Peripheral blood mononuclear cell (primary cell): ENCODE data around the gene CEP192.

- PRO-cap, 8 experiments: no peak in any of the 8 experiments
Measured at GRCh38 chr18:10351366-10351957, 103.0 kb upstream of the APCDD1 start.

DNA sequence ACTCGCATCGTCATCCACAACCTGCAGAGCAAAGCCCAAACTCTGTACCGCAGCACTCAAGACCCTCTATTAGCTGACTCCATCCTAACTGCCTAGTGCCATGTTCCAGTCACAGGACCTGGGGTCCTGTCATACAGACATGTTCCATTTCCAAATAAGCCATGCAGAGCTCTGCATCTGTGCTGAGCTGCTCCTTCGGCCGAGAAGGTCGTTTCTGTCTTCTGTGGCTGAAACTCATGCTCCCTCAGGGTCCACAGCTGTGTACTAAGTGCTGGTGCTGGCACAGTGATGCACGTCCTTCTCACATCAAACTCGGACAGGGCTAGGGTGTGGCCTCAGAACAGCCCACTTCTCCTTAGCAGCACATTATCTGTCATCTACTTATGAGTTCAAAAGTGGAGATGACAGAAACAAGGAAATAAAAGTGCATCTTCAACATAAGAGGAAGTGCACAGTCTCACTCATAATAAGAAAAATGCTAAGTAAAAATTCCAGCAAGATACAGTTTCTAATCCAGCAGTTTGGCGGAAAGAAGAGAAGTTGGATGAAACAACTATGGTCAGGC lies 53.9 kb upstream of the APCDD1 start:
- PRO-cap, 8 experiments: peak in 3 of 8 experiments; most common plus-strand start position 506 of the sequence (in 1); most common minus-strand start position 207 of the sequence (in 1)

DNA sequence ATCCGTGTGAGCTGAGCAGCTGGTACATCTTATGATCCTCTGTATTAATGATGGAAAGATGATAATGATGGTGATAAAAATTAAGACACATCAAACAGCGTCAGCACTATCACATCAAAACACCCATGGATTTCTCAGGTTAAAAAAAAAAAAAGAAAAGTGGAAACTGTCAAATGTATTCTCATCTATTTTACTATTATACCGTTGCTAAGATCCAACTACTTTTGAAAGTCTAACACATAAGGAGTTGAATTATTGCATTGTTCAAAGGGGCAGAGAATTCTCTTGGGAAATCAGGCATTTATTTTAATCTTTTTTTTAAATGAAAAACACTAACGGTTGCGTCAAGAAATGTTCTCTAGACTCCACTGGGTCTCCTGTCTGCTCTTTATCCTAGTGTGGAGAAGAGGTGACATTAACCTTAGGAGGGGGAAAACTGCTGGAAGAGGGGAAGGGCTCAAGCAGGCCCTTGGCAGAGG lies 1.3 kb upstream of the APCDD1 start:
- PRO-cap, 8 experiments: no peak in any of the 8 experiments

DNA sequence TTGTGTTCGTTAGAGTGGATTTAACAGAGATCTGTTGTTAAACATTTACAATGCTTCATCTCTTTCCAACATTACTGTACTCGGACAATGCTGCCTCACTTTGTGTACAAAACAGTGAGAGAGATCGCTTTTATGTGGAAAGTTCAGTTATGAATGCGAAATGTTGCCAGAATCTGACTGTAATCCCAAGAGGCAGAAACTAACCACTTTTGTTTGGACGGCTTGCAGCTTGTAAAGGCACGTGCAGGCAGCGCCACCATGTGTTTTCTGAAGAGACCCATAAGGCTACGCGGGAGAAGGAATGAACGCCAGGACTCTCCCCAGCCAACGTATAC lies 5.8 kb upstream of the NAPG start:
- PRO-cap, 8 experiments: no peak in any of the 8 experiments

DNA sequence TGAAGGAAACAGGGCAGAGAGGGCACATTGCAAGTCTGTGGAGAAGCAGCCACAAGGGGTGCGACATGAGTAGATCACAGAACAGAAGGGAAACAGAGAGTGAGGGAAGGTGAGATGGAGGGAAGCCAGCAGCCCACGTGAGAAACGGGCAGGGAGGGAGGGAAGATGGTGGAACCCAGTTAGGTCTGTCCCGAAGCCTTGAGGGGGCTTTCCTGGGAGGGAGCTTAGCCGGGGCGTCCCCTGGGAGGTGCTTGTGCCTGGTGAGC lies 34.3 kb downstream of the NAPG start:
- PRO-cap, 8 experiments: peak in 3 of 8 experiments; most common plus-strand start position 100 of the sequence (in 2)

GRCh38 chr18:10577808-10578568 lies 52.2 kb downstream of the NAPG start:
- PRO-cap, 8 experiments: no peak in any of the 8 experiments

GRCh38 chr18:10660327-10660879 lies 134.6 kb downstream of the NAPG start:
- PRO-cap, 8 experiments: no peak in any of the 8 experiments

DNA sequence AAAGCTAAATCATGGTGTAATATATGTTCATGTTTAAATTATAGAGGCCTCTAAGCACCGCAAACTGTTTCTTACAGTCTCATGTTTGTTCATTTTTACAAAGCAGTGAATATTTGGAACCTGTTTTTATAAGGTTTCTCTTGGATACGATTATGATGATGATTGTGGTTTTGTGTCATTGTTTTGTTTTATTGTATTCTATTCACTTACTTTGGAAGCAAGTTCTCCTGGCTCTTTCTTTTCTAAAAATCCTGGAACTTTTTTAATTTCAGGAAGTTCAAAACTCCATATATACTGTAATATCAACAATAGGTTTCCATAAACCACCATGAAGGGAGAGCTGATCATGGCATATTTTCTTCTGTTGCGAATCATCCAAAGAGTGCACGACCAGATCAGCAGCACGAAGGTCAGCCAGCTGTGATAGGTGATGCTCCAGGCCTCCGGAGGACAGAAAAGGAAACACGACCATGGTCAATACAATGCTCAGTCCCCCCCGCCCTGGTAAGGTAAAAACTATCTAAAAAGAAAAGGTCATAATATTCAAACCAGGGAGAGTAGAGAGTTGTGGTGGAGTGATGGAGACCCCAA lies 268.8 kb downstream of the NAPG start:
- PRO-cap, 8 experiments: no peak in any of the 8 experiments

- PRO-cap, 8 experiments: no peak in any of the 8 experiments
Measured at GRCh38 chr18:11976684-11977166, 4.6 kb upstream of the IMPA2 start.

- PRO-cap, 8 experiments: no peak in any of the 8 experiments
Measured at GRCh38 chr18:12011539-12012597, 30.6 kb downstream of the IMPA2 start.

DNA sequence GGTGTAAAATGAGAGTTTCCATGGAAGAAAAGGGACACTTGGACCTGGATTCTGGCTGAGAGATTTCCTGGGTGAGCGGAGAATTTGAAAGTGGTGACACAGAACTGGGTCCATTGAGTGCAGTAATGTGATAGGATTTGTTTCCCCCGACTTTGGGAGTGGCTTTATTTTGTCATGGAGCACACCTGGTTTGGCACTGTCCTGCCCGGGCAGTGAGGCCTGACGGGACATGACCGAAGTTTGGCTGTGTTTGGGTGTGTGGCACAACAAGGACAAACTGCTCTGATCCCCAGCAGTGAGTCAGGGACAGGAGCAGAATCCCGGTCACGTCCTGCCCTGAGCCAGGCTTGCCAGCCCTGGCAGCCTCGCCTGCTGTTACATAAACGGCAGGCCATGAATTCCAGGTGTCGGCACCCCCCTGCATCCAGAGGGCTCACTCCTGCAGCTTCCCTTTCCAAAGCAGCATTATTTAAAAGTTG lies 45.7 kb downstream of the IMPA2 start:
- PRO-cap, 8 experiments: no peak in any of the 8 experiments

- PRO-cap, 8 experiments: no peak in any of the 8 experiments
Measured at GRCh38 chr18:12306218-12306740, 1.8 kb upstream of the TUBB6 start.

DNA sequence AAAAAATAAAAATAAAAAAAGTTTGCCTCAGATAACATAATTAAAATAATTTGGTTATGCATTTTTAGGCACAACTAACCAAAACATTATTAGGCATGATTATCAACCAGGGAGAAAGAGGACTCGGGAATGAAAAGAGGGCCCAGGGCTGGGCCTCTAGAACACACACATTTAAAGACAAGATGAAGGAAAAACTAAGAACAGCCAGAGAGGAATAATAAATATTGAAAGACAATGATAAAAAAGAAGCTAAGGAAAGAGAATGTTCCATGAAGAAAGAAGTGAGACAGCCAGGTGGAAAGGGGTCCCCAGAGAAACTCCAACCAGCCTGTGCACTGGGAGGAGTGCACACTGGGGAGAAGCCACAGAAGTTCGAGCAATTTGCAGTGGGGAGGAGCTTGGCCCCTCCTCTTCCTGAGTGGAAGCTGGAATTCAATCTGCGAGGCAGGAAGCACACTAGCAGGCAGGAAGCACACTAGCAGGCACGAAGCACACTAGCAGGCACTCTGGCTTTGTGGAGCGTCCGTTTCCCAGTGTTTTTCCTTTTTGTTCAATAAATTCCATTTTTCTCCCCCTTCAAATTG lies 21.1 kb upstream of the SPIRE1 start:
- PRO-cap, 8 experiments: no peak in any of the 8 experiments

GRCh38 chr18:12921285-12921655 lies 26.5 kb upstream of the SEH1L start:
- PRO-cap, 8 experiments: peak in 5 of 8 experiments; most common plus-strand start chr18:12921580 (in 5); most common minus-strand start chr18:12921499 (in 5)

- PRO-cap, 8 experiments: no peak in any of the 8 experiments
Measured at GRCh38 chr18:12985271-12985757, 5.8 kb upstream of the CEP192 start.

DNA sequence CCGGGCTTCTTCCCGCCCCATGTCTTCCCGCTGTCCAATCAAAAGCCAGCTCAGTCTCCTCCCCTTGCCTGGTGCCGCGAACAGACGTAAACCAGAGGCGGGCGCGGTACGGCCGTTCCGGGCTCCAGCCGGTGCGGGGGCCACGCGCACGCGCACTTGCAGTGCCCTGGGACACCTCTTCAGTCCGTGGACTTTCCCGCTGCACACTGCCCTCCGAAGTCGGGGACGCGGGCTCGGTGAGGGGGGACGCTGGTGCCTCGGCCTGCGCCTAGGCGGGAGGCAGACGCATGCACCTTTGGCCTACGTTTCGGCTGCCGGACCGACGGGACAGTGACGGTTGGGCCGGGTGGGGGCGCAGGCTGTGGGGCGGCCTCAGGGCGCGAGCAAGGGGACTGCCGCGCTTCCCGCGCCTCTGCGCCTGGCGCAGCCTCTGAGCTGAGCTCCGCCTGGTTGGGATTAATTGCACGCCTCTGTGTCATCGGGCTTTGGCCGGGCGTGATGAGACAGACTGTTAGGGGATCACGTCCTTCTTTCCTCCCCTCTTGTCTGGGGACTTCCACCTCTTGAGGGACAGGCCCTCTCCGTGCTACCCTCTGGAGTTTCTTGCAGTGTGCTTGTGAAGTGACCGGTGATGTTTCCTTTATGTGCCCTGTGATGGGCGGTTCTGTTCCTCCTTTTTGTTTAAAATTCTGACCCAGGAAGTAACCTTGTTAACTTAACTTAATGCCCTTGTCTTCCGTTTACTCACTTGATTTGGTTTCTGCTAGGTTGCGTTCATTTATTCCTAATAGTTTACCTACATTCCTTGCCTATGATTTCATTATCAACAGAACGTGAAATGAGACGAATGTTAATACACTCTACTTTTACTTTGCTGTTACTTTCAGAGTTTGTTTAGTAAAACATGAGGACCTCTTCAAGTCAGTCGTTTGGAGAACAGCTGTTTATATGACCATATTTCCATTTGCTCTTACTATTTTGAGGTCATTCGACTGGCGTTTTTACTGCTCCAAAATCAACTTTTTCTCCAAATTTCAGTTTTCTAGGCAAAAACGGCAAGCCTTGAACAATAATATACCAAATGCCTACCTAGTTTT lies at the start of gene CEP192:
TSS of gene CEP192 (plus strand) at position 161 of the 1,097 bp plus-strand sequence.
- PRO-cap, 8 experiments: peak in 8 of 8 experiments; most common plus-strand start position 216 of the sequence (in 8); most common minus-strand start position 458 of the sequence (in 3)

GRCh38 chr18:13136537-13137083 lies 82.0 kb upstream of the LDLRAD4 start:
- PRO-cap, 8 experiments: peak in 4 of 8 experiments; most common plus-strand start chr18:13136650 (in 2); most common minus-strand start chr18:13136950 (in 2)

GRCh38 chr18:13216058-13216667 lies 2.4 kb upstream of the LDLRAD4 start:
- PRO-cap, 8 experiments: peak in 1 of 8 experiments; most common plus-strand start chr18:13216435 (in 1)

GRCh38 chr18:13313033-13313851 lies 94.7 kb downstream of the LDLRAD4 start:
- PRO-cap, 8 experiments: peak in 6 of 8 experiments; most common plus-strand start chr18:13313564 (in 6)

DNA sequence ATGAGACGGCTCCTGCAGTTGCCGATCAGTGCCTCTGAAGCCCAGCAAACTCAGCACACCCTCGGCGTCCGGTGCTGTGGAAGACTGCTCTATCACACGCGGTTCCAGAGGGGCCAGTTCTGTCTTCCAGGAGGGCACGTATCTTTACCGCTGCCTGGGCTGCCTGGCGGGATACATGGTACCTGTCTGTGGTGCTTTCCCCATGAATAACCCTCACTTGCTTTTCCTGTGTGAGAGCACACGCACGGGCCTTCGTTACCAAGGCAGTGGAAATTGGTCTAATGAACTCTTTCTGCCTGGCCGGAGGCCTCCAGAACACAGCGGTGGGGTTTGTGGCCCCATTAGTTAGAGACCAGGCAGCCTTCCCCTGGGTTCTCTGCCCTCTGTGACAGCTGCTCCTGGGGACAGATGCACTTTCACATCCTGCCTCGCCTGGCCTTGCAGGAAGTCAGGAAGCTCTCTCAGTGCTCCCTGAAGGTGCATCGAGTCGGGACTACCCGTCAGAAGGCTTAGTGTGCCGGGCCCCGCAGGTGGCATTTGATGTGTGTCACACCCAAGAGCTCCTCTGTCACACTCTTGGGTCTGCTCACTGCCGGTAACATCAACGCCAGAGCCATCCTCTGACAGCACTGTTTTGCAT lies 158.2 kb downstream of the LDLRAD4 start:
- PRO-cap, 8 experiments: peak in 5 of 8 experiments; most common plus-strand start position 571 of the sequence (in 5); most common minus-strand start position 495 of the sequence (in 2)